ENCODE measurements around a stretch of chr5.

DNA sequence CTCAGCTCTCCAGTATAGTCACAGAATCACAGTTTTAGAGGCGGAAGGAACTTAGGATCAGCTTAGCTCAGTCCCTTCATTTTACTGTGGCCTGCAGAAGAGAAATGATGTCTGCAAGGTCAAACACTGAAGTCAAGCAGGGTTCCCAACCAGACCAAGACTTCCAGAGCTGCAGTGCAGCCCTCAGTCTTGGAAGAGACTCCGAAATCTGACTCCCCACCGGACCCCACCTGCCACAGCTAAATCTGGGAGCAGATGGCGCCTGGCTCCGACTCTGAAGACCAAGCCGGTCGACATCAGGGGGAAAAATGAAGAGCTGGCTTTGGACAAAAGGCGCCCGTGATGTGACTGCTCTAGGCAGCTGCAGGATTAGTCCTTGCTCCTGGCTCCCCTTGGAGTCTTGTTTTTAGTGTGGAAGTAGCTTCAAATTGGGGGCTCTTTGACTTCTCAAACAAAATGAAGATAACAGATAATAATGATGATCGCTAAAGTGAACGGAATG, 72.4 kb upstream of the ZNF622 start:
- RRBS = 54% methylated on average over 4 of the region's 11 CpGs

DNA sequence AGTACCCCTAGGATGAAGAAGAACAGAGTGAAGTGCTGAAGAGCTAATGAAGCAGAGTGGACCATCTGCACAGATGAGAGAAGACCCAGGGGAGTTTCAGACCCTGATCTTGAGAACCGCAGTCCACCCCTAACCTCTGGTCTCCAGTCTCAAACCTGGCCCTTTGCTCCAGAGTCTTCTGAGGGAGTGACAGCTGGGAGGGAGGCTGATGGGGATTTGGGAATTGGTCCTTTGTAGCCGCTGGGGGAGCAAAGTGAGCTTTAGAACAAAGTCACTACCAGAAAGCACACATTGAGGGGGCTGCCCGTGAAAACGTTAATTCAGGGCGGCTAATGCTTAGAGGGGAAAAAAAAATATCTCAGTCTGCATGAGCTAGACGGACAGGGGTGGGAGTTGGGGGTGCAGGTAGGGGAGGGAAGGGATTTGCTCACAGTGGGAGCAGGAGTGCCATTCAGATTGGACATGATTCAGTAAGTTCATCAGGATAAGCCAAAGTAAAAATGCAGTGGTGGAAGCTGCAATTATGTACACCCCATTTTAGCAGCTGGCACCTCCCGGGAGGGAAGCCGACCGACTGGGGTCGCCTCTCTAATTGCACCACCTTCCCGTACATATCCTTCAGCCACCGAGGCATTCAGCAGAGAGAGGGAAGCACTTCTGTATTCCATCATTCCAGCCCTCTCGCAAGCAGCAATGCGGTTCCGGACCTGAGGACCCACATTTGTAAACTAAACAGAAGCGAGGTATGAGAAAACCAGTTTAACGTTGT, 123.4 kb upstream of the RETREG1 start:
- RRBS = no CpG with 5 or more reads among the region's 17 CpGs

DNA sequence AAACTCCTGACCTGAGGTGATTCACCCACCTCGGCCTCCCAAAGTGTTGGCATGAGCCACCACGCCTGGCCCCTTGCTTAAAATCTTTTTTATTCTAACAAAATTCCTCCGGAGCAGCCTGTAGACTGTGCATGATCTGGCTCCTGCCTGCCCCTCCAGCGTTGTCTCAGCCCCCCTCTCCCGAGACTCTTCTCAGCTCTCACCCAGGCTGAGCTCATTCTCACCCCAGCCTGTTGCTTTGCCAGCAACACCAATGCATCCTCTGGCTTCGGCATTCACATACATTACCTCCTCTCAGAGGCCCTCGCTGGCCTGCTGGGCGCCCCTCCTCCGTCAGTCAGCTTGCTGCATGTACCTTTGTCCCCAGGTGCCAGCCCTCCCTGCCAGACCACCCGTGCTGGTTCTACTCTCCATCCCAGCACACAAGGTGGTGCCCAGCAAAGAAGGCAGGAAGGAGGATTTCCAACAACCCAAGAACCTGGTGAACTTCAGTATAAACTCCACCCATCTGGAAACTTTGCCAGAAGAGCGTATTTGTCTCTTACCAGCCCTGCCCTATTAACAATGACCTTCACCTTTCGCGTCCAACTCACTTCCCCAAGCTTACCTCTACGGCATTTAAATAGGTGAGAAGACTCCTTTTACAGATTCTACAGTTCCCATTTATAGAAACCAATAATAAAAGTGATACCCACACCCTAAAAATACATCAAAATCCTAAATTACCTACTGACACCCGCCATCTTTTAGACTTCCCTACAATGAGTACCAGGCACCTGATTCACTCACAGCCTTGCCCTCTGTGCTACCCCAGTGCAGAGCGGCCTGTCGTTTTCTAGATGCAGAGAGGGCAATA, 34.9 kb downstream of the MYO10 start:
- RRBS = no CpG with 5 or more reads among the region's 17 CpGs

DNA sequence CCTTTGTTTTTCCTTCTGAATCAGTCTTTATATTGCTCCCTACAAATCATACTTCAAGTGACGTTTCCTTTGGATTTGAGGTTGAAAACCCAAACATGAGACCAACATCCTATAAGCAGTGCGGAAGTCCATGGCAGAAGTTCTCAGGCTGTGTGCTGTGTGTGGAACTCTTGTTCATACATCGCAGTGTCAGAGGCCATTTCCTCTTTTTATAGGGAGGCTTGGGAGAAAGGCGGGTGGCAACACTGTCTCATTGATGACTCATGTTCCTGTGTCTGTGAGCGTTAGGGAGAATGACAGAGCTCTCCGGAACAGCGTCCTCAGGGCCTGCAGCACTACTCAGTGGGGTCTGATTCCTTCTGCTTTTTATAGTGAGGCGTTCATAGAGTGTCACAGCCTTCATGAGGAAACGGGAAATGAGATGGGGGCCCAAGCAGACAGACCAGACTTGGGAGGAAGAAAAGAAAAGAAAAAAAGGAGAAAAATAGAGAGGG, 98.8 kb upstream of the BASP1 start:
- RRBS = no CpG with 5 or more reads among the region's 9 CpGs

DNA sequence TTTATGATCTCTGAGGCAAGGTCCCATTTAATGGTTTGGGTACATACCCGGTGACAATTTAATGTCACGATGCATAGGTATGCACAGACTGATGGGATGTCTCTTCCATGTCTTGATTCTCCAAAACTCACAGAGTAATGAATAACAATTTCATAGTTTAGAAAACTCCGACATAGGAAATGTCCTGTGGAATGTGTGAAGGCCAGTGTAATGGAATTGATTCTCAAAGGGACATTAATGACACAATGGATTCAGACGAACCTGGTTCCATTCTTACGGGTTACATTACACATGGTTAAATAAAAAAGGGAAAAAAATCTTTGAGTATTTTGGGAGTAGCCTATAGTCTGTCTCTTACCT, 60.1 kb downstream of the BASP1 start:
- RRBS = no CpG with 5 or more reads among the region's 5 CpGs

DNA sequence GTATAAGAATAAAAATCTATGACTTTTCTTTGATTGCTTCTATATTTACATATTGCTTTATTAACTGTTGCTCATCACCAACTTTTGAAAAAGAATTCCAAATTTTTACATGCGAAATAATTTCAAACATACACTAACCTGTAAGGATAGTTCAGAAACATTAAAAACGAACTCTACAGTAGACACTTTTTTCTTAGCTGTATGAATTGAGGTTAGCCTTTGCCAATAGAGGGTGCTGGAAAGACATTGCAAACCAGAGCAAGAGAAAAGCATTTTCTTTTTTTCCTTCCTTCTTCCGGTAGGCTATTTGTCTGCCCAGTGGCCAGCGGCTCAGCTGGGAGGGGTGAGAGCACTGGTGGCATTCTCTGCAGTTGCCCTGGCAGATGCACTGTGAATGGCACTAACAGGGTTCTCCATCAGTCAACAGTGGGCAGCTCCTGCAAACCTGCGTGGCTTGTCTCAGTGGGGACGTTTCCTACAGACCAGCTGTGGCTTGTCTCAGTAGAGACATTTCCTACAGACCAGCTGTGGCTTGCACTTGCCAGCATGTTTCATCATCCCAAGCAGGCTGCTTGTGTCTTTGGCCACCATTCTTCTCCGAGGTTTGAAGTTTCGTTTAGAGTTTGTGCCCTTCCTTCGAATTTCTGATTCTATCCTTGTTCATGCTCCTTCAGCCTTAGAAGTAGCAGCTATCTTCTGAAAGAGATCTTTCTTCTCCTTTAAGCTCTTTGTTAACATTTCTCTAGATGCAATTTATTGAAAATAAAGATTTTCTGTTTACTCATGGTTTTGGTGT, 984.5 kb upstream of the CDH18 start:
- RRBS = no CpG with 5 or more reads among the region's 9 CpGs

DNA sequence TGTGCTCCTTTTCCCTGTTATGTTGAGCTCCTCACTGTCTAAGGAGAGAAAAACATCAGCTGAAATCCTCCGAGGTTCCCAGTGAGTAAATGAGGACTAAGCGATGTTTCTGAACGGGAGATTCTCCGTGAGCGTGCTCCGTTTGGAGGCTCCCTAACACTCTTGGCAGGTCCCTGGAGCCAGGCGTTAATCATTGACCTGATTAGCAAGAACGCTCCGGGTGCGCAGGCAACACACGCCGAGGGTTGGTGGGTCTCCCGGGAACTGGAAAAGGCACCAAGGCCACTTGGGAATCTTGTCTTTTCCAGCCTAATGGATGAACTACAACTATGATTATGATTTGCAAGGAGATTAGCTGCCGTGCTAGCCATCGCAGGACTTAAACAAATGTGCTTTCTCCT, 640.5 kb downstream of the CDH12 start:
- RRBS = no CpG with 5 or more reads among the region's 15 CpGs

DNA sequence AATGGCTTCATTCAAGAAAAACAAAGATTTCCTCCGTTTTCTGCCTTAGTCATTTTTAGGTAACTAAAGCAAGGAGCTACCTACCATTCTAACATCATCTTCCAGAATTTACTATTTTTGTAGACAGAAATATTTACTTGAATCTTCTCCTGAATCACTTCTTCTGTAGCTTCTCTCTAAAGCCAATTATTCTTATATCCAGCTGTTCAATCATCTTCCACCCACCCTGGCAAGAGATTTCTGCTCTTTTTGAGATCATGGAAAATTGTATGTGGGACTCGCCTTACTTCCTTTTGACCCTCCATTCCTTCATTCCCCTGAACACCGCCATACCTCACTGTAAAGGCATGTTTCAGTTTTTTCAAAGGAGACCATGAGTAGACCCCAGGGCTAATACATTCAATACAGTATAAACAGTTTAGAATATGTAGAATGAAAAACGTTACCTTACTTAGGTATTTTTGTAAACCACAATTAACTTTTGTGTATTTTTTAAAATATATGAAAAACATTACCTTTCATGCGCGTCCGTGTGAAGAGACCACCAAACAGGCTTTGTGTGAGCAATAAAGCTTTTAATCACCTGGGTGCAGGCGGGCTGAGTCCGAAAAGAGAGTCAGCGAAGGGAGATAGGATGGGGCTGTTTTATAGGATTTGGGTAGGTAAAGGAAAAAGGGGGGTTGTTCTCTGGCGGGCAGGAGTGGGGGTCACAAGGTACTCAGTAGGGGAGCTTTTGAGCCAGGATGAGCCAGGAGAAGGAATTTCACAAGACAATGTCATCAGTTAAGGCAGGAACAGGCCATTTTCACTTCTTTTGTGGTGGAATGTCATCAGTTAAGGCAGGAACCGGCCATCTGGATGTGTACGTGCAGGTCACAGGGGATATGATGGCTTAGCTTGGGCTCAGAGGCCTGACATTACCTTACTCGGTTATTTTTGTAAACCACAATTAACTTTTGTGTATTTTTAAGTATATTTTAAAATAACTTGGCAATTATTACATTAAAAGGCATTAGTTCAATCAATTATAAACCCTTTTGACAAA, 800.8 kb upstream of the CDH10 start:
- RRBS = no CpG with 5 or more reads among the region's 14 CpGs

GRCh38 chr5:27191100-27191350, 152.6 kb upstream of the CDH9 start:
- RRBS = no CpG with 5 or more reads among the region's 6 CpGs

GRCh38 chr5:28810235-28810734, 1771.9 kb upstream of the CDH9 start:
- RRBS = 83% methylated on average over 3 of the region's 28 CpGs

DNA sequence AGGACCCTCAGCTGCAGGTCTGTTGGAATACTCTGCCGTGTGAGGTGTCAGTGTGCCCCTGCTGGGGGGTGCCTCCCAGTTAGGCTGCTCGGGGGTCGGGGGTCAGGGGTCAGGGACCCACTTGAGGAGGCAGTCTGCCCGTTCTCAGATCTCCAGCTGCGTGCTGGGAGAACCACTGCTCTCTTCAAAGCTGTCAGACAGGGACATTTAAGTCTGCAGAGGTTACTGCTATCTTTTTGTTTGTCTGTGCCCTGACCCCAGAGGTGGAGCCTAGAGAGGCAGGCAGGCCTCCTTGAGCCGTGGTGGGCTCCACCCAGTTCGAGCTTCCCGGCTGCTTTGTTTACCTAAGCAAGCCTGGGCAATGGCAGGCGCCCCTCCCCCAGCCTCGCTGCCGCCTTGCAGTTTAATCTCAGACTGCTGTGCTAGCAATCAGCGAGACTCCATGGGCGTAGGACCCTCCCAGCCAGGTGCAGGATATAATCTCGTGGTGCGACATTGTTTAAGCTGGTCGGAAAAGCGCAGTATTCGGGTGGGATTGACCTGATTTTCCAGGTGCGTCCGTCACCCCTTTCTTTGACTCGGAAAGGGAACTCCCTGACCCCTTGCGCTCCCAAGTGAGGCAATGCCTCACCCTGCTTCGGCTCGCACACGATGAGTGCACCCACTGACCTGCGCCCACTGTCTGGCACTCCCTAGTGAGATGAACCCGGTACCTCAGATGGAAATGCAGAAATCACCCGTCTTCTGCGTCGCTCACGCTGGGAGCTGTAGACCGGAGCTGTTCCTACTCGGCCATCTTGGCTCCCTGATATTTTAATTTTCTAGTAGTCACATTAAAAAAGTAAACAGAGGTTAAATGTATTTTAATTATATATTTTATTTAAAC, 2001.9 kb upstream of the CDH6 start:
- RRBS = no CpG with 5 or more reads among the region's 33 CpGs

GRCh38 chr5:29382590-29383051, 1810.9 kb upstream of the CDH6 start:
- RRBS = no CpG with 5 or more reads among the region's 3 CpGs

GRCh38 chr5:31640090-31640734, 1.3 kb downstream of the PDZD2 start:
- RRBS = no CpG with 5 or more reads among the region's 9 CpGs

DNA sequence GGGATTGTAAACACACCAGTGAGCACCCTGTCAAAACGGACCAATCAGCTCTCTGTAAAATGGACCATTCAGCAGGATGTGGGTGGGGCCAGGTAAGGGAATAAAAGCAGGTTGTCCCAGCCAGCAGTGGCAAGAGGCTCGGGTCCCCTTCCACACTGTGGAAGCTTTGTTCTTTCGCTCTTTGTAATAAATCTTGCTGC, 139.2 kb downstream of the PDZD2 start:
- RRBS = no CpG with 5 or more reads among the region's 3 CpGs

DNA sequence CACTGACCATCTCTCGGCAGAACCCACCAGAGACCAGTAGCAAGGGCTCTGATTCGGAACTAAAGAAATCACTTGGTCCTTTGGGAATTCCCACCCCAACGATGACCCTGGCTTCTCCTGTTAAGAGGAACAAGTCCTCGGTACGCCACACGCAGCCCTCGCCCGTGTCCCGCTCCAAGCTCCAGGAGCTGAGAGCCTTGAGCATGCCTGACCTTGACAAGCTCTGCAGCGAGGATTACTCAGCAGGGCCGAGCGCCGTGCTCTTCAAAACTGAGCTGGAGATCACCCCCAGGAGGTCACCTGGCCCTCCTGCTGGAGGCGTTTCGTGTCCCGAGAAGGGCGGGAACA, 83.4 kb downstream of the GOLPH3 start:
- RRBS = no CpG with 5 or more reads among the region's 17 CpGs

DNA sequence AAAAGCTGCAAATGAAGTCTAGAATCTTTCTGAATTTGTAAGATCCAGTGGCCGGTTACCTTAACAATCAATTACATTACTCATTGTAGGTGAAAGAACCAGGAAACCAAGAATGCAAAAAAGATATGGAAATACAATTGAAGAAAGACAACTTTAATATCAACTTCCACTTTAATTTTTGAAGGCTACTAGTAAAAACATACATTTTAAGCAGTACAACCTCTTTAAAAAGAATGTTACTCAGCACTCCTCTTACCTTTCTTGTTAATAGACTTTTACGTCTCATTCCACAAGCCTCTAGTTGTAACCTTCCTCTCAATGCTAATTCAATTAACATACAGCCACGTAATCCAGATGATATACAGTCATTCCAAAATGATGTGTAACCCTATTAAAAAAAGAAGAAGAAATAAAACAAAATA, 30.6 kb downstream of the GOLPH3 start:
- RRBS = no CpG with 5 or more reads among the region's 3 CpGs

DNA sequence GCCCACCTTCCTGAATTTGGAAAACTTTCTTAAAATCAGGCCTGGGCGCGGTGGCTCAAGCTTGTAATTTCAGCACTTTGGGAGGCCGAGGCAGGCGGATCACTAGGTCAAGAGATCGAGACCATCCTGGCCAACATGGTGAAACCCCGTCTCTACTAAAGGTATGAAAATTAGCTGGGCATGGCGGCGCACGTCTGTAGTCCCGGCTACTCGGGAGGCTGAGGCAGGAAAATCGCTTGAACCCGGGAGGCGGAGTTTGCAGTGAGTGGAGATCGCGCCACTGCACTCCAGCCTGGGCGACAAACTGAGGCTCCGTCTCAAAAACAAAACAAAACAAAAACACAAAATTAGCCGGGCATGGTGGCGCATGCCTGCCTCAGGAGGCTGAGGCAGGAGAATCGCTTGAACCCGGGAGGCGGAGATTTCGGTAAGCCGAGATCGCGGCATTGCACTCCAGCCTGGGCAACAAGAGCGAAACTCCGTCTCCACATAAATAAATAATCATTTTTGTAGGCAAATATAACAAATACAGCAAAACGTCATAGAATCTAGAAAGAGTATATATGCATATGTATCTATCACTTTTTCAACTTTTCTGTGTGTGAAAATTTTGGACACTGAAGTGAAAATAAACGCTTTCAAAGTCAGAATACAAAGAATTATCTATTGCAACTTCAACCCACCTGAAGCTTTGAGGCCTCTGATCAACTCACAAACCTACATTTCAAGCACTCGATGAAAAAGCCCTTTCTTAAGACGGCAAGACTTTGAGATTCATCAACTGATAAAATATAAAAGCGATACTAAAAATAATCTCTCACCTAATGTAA, 1.5 kb downstream of the GOLPH3 start:
- RRBS = 5% methylated on average over 2 of the region's 34 CpGs

DNA sequence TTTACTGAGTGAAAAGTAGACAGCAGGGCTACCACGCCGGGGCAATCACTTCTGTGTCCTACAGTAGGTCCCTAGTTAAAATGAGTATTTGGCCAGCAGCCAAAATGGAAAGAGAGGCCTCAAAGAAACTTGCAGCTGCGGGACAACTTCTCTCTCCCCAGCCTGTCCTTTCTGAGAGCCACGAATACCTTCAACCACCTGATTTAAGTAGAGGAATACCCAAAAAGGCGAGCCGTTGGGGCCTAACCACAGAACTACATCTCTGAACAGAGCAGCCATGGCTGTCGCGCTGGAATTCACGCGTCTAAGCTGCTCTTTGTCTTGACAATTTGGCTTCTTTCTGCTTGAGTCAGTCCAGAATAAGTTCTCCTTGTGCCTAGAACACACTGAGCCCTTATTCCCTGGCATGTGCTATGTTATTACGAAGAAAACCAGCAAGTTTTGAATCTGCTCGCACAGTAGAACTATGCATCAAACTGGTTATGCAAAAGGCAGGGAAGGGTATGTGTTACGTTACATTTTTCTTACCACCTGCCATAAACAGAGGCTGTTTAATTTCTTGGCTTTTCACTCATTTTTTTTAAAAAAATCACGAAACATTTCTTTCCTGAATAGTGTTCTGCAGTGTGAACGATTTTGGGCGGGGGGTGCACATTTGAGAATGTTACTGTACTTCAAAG, 43.9 kb upstream of the GOLPH3 start:
- RRBS = no CpG with 5 or more reads among the region's 16 CpGs

GRCh38 chr5:32331128-32331629, 18.4 kb upstream of the MTMR12 start:
- RRBS = no CpG with 5 or more reads among the region's 5 CpGs

DNA sequence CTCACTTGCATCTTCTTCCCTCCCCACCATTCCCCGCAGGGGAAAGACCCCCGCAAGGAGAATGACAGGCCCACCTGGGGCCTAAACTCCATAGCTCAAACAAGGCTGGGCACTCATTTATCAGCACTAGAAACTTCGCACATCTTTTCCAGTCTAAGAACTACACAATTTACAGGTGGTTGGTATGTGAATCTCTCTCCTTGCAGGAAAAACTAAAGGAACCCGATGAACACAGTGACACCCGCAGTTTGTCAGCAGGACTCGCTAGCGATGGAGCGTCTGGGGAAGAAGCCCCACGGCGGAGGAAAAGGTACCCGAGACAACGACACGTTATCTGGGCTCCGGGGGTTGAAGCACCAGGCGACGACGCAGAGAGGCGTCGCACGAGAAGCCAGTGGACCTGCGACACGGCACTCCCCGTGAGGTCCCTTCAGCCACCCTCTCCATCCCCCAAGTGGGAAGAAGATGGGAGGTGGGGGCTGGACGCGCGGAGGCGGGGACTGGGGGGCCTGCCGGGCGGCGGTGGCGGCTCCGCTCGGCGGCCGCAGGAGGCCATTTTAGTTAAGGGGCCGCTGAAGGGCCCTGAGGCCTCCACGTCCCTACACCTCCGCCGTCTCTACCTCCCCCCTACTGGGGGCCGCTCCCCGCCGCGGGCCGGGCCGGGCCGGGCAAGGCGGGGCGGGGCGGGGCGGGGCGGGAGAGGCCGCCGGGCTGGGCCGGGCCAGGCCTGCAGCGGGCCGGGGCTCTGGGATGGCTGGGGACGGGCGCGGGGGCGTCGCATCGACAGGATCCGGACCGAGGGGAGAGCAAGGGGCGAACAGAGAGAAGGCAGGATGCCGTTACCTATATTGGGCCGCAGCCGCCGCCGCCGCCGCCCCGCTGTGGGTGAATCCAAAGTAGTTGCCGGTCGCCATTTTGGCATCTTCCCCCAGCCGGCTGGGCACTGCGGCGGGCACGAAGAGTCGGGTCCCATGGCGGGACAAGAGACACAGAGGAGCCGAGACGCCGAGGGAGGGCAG, 845 bp downstream of the ZFR start:
- RRBS = 5% methylated on average over 13 of the region's 84 CpGs

Data from UCH-1 (cell line).